Left cardiac atrium (tissue), 1 donor: ENCODE data around the genes CSNK2B and EHMT2.

- PRO-cap, result bidirectional peak, plus-strand start at chr6:31560673, minus-strand start at chr6:31560407
These were observed 11.4 kb upstream of the LTA start for GRCh38 chr6:31560298-31561434.

DNA sequence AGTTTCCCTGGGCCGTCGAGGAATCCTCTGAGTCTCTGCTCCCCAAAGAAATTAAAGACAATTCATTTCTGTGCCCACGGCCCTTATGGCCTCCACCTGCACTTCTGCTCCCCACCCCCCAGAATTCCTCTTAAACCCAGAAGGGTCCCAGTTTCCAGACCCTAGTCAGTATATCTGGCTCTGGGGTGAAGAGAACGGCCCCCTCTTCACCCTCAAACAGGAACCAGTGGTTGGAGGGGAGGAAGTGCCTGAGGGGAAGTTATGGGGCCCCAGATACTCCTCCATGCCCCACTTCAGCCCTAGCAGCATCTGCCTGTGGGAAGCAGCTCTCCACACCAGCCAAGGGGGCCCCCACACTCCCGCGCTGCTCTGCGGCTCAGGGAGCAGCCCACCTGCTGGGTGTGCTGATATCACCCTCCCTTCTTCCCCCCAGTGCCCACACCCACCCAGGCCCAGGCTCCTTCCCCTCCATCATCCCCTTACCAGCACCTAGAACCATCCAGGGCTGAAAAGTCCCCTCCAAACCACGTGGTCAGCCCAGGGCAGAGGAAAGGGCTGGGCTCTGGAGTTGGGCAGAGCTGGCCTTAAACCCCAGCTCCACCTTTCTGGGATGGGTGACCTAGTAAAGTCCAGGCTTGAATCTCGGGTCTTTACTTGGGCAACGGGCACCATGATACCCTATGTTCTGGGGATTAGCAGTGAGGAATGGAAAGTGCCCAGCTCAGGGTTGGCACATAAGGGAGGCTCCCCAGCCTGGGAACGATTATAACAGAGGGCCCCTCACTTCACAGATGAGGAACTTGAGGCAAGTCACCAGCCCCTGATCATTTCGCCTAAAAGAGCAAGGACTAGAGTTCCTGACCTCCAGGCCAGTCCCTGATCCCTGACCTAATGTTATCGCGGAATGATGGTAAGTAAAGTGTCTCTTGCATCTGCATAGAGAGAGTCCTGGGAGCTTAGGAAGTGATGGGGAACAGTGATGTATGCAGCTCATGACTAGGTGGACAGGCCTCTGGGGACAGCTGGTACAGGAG, 649 bp downstream of the LST1 start:
- PRO-cap, result no peak

DNA sequence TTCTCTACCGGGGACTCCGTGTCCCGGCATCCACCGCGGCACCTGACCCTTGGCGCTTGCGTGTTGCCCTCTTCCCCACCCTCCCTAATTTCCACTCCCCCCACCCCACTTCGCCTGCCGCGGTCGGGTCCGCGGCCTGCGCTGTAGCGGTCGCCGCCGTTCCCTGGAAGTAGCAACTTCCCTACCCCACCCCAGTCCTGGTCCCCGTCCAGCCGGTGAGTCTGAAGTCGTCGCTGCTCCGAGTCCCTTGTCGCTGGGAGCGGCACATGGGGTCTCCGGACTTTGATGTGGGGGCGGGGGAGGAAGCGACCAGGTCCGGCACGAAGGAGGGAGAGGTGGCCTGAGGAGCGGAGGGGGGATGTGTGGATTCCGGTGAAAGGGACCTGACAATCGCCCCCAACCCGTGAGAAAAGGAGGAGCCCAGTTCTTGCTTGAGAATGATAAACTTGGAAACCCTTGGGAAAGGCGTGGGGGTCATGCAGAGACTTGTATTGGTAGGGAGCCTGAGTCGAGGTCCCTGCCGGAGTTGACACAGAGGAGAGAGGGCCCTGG, at the start of gene CSNK2B:
Gene CSNK2B, plus strand, starts transcription at position 87 of the 552 bp plus-strand sequence.
- PRO-cap, result bidirectional peak, plus-strand start at position 113 of the sequence, minus-strand start outside the sequence

DNA sequence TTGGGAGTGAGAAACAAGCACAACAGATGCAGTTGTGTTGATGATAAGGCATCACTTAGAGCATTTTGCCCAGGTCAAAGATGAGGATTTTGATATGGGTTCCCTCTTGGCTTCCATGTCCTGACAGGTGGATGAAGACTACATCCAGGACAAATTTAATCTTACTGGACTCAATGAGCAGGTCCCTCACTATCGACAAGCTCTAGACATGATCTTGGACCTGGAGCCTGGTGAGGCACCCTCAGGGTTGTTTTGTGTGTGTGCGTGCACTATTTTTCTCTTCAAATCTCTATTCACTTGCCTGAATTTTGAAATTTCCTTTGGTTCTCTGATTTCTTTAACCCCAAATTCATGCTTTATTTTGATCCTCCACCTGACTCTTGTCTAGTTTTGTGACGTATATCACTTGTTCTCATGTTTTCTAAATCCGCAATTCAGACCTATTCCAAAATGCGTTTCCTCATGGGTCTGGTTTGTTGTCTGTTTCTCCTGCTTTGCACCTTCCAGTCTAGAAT, 1.9 kb downstream of the CSNK2B start:
- PRO-cap, result no peak

DNA sequence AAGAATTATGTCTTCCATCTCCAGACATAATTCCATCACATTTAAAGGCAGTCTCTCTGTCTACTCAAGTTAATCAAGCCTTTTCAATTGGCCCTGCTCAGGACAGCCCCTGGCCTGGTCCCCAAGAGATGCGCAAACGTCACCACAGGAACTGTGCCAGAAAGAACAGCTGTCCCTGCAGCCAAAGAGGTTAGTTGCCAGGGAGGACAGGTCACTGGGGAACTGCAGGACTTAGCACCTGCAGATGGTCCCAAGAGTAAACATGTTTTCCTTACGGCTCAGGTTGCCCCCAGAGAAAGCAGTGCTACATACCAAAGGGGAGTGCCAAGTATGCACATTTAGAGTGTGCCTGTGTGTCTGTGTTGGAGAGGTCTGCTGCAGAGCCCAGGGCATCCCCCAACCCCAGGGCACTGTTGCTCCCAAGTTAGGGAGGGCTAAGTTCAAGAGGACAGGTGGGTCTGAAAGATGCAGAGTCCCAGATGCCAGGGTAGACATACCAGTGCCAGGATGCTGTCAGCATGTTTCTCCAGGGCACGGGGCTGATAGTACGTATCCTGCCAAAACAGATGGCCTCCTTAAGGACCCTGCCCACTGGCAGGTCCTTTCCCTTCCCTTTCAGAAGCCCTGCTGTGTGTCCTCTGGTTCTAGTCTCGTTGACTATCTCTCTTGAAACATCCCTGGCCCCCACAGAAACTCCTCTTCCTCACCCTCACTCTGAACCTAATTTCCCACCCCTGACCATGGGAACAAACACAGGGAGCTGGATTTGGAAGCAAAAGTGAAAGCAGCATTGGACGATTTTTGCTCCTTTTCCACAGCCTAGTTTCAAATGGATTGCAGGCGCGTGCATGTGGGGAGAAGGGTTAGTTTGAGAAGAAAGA, 1.3 kb downstream of the ABHD16A start:
- PRO-cap, result no peak

DNA sequence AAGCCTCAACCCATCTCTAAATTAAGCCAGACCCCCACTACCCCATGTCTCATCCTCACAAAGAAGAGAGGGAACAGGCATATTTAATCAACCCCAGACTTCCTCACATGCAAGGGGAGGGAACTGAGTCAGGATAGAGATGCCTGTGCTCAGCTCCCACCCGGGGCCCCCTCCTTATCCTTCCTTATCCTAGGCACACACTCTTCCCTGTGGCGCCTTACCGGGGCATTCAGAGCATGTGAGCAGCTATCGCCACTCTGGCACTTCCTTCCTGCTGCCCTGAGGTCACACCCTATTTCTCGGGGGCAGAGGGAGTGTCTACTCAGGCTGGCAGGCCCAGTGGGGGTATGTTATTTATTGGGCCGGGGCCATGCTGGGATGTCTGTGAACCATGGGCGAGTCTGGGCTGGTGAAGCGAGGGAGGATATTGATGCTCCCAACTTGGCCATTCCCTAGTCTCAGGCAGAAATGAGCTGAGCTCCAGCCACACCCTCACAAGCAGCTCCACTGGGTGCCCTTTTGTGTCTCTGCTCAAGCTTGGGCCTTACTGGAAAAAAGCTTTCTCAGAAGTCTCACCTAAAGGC, 4.0 kb upstream of the LY6G6D start:
- PRO-cap, result no peak

GRCh38 chr6:31725567-31726468, 2.6 kb downstream of the MPIG6B start:
- PRO-cap, result no peak

GRCh38 chr6:31730332-31731053, 1.4 kb upstream of the DDAH2 start:
- PRO-cap, result bidirectional peak, plus-strand start at chr6:31730434, minus-strand start at chr6:31730256

DNA sequence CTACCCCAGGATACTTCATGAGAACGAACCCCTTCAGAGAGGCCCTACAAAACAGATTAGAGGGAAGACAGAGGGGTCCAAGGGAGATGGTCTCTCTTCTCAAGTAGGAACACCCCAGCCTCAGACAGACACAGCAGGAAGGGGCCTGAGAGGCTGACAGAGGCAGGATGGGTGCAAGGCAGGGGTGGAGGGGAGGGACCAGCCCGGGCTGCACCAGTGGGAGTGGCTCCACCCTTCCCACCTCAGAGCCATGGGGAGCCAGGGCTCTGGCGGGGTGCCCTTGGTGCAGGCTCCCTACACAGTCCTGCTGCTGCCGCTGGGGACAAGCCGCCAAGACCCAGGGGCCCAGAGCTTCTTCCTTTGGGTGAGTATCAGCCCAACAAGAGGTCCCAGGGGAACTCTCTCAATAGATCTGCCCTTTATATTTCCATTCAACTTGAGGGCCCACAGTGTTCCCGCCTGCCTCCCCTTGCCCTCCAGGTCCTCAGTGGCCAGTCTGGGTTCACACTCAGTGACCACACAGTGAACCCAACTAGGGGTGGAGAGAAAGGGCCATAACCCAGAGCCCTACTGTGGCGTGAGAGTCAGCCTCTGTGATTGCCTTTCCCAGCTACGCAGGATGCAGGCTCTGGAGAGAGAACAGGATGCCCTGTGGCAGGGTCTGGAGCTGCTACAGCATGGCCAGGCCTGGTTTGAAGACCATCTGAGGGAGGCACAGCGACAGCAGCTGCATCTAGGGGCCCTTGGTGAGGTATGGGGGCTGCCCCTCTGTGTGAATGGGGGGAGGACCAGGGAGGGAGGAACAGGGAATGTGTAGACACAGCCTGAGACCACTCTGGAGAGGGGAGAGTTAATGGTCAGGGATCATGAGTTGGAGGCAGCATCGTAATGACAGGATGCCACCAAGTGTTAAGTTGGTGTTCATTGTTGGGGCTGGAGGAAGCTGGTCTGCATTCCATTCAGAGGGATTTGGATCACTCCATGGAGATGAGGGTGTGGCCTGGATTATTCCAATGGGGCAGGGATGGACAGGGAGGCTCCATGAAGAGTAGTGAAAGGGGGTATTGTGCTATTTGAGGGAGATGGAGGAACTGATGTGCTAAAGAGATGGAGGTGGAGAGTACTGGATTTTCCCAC, 717 bp downstream of the SAPCD1 start:
- PRO-cap, result no peak

- PRO-cap, result bidirectional peak, plus-strand start at chr6:31822224, minus-strand start at chr6:31822010
These were observed 5.3 kb upstream of the HSPA1B start for GRCh38 chr6:31821913-31822993.

- PRO-cap, result no peak
These were observed 3.5 kb upstream of the NEU1 start for GRCh38 chr6:31866137-31866429.

- PRO-cap, result no peak
These were observed 3.7 kb downstream of the SLC44A4 start for GRCh38 chr6:31875099-31875575.

- PRO-cap, result bidirectional peak, plus-strand start at chr6:31897787, minus-strand start at chr6:31897690
These were observed at the start of gene EHMT2 for GRCh38 chr6:31897477-31897909. Gene EHMT2 (minus strand): TSS chr6:31897698.

- PRO-cap, result no peak
These were observed 5.9 kb downstream of the CFB start for GRCh38 chr6:31951663-31952306.

- PRO-cap, result no peak
These were observed 6.3 kb downstream of the DXO start for GRCh38 chr6:31965575-31966005.

DNA sequence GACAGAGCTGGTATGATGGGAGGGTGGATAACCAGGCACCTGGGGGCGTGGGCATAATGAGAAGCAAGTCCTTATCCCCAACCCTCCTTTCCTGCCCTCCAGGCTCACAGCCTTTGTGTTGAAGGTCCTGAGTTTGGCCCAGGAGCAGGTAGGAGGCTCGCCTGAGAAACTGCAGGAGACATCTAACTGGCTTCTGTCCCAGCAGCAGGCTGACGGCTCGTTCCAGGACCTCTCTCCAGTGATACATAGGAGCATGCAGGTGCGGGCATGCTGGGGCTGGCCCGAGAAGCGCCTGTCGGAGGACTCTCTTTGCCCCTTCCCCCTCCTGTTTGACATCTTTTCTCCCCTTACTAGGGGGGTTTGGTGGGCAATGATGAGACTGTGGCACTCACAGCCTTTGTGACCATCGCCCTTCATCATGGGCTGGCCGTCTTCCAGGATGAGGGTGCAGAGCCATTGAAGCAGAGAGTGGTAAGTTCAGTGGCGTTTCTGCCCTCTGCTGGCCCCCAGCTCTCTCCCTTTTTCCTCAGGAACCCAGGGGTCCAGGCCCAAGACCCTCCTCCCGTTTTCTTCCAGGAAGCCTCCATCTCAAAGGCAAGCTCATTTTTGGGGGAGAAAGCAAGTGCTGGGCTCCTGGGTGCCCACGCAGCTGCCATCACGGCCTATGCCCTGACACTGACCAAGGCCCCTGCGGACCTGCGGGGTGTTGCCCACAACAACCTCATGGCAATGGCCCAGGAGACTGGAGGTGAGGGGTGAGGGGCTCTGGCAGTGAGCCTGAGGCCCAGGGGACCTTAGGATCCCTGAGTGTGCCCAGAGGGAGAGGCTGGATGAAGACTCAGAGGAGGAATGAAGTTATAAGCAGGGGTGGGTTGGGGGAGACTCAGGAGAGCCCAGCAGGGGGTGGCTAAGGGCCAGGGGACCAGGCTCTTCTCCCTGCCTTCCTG, 9.4 kb upstream of the CYP21A2 start:
- PRO-cap, result no peak

- PRO-cap, result no peak
These were observed 12.3 kb downstream of the TNXB start for GRCh38 chr6:32096648-32097382.

DNA sequence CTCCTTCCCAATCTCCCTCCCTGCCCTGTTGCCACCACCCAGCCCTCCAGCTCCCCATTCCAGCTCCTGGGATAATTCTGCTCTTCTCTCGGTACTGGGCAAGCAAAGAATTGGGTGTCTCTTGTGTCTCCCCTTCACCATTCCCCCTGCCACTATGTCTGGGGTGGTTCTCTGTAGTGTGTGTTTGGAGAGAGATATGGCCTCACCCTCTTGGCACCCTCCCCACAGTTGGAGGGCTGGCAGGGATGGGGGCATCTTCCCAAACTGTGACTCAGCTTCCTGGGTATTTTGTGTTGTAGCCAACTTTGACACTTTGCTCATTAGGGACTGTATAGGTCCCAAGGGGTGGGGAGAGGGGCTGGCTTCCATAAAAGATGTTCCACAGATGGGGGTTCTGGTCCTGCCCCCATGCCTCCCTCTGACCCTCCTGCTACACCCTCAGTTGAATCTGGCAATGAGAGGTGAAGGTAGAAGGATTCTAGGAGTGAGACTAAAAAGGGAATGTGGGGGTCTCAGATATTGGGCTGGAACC, 1.7 kb downstream of the TNXB start:
- PRO-cap, result no peak

DNA sequence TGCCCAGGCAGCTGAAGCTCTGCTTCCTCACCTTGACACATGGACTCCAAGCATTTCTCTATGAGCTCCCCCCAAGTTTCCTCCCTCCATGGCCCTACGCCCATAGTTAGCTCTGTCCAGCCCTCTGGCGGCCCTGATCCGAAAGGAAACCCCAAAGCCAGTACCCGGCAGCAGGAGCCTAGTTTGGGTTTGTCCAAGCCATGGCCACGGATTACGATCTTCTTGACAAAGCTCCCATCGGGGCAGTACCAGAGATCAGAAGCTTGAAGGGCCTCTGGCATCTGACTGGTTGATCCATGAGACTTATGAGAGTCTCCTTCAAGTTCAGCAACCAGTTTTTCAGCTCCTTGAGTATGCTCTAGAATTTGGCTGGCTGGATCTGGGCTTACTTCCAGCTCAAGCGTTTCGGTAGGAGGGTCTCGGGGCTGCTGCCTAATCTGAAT, 825 bp downstream of the FKBPL start:
- PRO-cap, result no peak

GRCh38 chr6:32146105-32147161, 5.3 kb downstream of the PRRT1 start:
- PRO-cap, result no peak